ENCODE measurements around a stretch of chr2.

DNA sequence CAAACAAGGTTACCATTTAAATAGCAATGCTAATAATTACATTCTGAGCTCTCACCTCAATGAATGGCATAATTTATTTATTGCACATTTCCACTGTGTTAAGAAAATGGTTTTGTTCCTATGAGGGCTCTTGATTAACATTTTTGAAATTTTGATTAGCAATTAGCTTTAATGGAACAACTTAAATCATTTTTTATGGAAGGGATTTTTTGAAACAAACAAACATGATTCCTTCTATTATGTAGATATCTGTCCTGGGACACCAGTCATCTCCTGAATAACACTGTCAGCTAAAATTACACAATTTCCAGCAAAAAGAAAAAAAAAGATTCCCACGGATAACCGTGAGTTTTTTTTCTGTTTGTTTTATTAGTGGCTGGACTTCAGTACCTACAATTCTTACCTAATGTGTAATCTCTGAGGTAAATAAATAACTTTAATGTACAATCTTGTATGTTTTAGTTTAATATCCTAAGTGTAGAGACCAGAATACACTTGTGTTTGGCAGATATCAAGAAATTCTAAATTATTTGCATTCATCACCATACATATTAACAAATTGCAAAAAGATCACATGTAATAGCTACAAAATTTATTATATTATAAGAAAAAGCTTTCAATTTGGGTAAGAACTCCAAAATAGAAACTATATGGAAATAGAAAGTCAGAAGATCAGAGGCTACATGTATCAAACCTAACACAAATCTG lies 126.6 kb upstream of the KYNU start:
- RRBS = no CpG with 5 or more reads among the region's 2 CpGs

DNA sequence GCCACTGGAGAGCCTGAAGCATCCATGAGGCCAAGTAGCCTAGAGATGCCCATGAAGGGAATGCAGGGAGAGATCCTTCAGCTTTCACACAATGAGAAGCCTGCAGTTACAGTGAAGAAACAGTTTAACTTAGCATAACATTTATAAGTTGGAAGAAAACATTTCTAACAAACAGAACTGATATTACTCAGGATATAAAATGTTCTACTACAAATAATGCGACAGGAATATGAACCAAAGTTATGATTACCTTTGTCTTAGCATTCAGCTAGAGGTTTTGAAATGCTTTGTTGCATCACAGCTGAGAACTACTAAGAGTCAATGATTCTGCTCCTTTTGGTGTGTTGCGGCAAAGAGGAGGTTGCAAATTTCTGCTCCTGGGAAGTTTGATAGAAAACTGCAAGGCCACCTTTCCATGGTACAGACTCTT lies 6.9 kb upstream of the KYNU start:
- RRBS = no CpG with 5 or more reads among the region's 2 CpGs

DNA sequence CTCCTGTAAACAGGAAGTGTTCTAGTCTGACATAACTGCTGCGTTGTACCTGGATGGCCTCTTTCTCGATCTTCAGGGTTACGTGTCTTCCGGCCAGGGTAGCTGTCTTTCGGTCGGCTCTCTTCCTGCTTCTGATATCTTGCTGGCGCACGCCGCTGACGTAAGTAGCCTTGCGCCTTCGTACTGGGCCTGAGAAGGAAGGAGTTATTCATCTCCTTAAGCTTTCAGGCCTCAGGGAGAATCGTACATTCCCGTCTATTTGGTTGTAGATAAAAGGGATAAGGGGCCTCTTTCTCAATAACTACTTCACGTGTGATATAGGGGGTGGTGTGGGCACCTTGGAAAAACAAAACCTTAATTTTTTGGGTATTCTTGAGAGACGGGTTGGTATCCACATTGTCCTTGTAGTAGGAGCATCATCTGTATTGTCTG lies 53.5 kb downstream of the KYNU start:
- RRBS = no CpG with 5 or more reads among the region's 16 CpGs

DNA sequence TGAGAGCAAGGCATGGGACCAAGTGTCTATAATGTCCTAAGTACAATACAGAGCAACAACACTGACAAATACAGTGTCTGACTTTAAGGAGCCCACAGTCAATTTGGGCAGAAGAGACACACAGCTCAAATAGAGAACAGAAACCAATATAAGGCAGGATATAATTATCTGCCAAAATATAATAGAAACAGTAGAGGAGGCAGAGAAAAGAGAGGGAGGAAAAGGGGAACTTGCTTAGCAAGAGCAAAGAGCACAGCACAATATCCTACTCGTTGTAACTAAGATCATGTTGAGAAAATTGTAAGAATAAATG lies 12.1 kb downstream of the ARHGAP15 start:
- RRBS = no CpG with 5 or more reads among the region's 1 CpG

DNA sequence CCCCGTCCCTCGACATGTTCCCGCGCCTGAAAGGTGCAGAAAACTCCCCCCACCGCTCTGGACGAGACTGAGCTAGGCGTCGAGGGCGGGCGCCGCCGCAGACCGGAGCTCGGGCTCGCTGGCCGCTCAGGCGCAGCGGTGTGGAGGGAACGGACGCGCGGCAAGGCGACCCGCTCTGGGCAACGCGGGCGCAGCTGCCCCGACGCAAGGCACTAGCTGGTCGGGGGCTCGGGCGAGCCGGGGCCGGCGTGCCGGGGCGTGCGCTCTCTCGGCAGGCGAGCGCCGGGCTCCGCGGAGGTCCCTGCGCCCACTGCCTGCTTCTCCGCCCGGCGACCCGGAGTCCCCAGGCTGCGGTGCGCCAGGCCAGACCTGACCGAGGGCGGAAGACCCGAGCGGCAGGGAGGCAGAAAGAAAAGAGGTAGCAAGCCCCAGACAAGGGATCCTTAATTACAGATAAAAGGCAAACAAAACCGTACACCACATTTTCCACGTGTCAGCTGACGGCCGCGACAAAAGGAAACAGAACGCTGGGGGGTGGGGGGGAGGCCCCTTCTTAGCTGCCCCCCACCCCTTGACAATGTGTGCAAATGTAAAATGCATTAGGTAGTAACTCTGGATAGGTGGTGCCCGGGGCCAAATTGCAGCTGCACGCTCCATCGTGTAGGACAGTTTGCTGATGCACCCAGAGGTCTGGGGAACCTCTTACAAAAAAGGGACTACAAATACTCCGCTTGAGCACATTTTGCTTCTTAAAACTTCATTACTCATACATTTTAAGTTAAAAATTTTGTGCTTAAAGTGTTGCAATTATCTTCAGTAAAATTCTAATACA lies 394.9 kb downstream of the GTDC1 start:
- RRBS = 3% methylated on average over 12 of the region's 65 CpGs

- RRBS = no CpG with 5 or more reads among the region's 4 CpGs
These were observed 7.8 kb downstream of the GTDC1 start for GRCh38 chr2:144324429-144325078.

GRCh38 chr2:144358704-144359442 lies 26.6 kb upstream of the GTDC1 start:
- RRBS = no CpG with 5 or more reads among the region's 4 CpGs

GRCh38 chr2:144448366-144449526 lies 71.2 kb downstream of the ZEB2 start:
- RRBS = 19% methylated on average over 2 of the region's 18 CpGs

DNA sequence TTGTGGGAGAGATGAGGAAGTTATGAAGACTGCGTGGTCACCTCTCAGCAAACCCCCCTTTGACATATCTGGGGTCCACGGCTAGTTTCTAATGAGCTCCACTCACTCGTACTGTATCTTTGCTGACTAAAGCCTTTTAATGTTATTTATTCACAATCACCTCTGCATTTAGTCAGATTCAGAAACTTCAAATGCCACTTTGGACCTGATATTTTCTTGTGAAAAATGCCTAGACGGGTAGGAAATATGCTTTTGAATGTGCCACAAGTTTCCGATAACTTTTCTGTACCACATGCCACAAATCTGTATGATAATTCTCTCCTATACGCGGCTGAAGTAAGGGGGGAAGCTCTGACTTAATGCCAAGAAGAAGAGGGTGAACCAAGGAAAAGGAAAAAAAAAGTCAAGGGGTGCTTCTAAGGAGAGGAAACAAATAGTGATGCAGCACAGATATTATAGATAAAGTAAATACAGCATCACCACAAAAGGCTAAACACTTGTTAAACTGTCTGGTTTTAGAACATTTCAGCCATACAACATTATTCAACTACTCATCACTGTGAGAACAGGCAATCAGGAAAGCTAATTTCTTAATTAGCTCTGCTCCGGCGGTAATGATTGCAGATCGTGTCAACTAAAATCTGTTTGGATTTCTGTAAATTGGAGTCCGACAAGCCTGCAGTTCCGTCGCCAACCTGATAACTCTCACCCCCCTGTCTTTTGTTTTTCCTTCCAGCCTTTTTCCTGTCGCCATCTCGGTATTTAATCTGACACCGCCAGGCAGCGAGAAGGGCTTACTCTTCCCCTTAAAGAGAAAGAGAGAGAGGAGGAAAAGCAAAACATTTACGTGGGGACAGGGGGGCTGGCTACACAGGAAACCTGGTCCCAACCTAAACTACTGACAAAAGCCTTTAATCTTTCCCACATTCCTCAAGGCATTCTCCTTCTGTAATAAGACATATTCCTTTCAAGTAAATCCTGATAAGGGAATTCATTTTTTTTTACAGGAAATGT lies 67.6 kb downstream of the ZEB2 start:
- RRBS = no CpG with 5 or more reads among the region's 18 CpGs

- RRBS = no CpG with 5 or more reads among the region's 11 CpGs
These were observed 65.1 kb downstream of the ZEB2 start for GRCh38 chr2:144454462-144455532.

- RRBS = no CpG with 5 or more reads among the region's 6 CpGs
These were observed 51.5 kb downstream of the ZEB2 start for GRCh38 chr2:144468147-144469102.

- RRBS = no CpG with 5 or more reads among the region's 5 CpGs
These were observed 35.2 kb downstream of the ZEB2 start for GRCh38 chr2:144484471-144485407.

GRCh38 chr2:144510223-144511286 lies 9.4 kb downstream of the ZEB2 start:
- RRBS = no CpG with 5 or more reads among the region's 19 CpGs

DNA sequence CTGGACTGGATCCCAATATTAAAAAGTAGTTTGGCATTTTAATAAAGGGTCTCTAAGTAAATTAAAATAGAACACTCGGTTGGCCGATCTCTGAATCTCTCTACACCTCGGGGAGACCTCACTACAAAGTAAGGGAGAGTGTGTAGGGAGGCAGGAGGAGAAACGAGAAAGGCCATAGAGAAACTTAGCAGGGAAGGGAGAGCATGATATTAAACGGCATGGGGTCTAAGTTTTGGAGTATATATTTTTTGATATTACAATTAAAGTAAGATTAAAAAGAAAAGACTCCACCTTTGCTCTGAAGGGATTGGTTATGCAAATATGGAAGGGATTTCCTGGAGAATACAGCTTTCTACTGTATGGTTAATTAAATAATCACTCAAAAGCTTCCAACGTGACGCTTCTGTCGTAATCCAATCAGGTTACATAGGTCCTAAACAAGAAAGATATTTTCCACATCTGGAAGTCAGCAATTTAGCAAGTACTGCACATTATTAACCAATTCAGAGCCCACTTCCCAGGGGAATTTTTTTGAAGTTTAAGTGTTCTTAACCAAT lies 993 bp upstream of the ZEB2 start:
- RRBS = no CpG with 5 or more reads among the region's 8 CpGs

GRCh38 chr2:148019957-148020210 lies 653 bp downstream of the ORC4 start:
- RRBS = no CpG with 5 or more reads among the region's 5 CpGs

DNA sequence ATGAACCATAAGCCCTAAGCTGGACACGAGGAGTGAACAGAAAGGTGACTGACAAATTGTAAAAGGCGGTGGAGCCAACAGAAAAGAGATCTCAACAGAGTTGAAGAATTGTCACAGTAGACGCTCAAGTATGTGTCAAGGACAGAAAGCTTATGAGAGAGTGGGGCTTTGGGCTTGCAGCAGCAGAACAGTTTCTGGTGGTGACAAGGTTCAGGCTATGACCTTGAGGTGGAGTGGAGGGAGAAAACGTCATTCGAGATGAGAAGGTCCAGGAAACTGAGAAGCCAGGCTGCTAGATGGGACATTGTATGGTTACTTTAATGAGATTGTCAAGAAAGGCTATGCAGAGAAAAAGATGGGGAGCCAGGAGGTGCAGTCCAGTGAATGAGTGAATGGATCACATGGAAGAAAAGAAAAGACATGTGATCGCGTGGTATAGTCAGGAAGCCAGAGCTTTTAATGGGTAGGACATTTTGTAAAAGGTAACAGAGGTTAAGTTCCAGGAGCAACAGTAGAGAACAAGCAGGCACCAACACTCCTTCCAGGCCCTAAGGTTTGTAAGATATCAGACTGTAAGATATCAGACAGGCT lies 91.1 kb upstream of the EPC2 start:
- RRBS = no CpG with 5 or more reads among the region's 7 CpGs

GRCh38 chr2:148645981-148646351 lies 1.4 kb downstream of the EPC2 start:
- RRBS = no CpG with 5 or more reads among the region's 9 CpGs

DNA sequence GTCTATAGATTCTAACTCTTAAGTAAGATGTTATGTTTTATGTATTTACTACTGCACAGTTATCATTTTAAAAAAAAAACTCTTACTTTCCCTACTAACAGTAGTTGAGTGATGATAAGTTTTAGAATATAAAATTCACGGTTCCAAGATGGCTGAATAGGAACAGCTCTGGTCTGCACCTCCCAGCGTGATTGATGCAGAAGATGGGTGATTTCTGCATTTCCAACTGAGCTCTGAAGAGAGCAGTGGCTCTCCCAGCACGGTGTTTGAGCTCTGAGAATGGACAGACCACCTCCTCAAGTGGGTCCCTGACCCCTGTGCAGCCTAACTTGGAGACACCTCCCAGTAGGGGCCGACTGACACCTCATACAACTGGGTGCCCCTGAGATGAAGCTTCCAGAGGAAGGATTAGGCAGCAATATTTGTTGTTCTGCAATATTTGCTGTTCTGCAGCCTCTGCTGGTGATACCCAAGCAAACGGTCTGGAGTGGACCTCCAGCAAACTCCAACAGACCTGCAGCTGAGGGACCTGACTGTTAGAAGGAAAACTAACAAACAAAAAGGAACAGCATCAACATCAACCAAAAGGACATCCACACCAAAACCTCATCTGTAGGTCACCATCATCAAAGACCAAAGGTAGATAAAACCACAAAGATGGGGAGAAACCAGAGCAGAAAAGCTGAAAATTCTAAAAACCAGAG lies 60.8 kb downstream of the EPC2 start:
- RRBS = no CpG with 5 or more reads among the region's 5 CpGs

DNA sequence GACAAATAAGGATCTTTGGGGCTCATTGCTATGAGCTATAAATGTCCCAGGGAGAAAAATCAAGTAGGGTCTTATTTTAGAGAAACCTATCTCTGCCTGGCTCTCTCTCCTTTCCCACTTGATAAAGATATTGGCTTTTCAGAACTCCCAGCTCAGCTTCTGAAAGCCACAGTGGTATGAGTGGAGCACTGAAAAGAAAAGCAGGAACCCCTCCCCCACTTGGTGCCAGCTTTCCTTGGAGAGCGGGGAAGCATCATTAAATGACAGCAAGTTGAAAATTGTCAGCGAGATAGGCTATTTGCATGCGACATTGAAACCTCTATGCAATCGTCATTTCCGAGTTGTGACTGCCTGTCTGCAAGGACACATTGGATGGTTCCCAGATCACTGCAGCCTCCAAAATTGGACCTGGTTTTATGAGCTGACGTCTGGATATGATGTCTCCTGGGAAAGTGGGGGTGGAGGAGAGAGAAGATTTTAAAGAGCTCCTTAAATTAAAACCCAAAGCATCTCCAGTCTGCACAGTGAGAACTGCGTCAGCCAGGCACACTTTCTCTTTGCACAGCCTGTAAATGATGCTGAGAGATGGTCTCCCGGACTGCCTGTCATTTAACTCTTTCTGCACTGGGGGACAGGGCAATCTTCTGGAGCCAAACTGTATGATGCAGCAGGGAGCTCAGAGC lies 57.8 kb upstream of the KIF5C start:
- RRBS = no CpG with 5 or more reads among the region's 8 CpGs